T-cell (primary cell): ENCODE data around the genes CPNE9 and BRK1.

GRCh38 chr3:9441265-9442521 is 44.3 kb downstream of the SETD5 start:
- PRO-cap, 7 experiments, result no peak in any of the 7 experiments

GRCh38 chr3:9453663-9454265 is 56.3 kb downstream of the SETD5 start:
- PRO-cap, 7 experiments, result no peak in any of the 7 experiments

- PRO-cap, 7 experiments, result no peak in any of the 7 experiments
Measured at GRCh38 chr3:9466991-9467356, 69.6 kb downstream of the SETD5 start.

GRCh38 chr3:9475194-9476002 is 78.0 kb downstream of the SETD5 start:
- PRO-cap, 7 experiments, result no peak in any of the 7 experiments

GRCh38 chr3:9662710-9663198 is 13.4 kb downstream of the MTMR14 start:
- PRO-cap, 7 experiments, result no peak in any of the 7 experiments

DNA sequence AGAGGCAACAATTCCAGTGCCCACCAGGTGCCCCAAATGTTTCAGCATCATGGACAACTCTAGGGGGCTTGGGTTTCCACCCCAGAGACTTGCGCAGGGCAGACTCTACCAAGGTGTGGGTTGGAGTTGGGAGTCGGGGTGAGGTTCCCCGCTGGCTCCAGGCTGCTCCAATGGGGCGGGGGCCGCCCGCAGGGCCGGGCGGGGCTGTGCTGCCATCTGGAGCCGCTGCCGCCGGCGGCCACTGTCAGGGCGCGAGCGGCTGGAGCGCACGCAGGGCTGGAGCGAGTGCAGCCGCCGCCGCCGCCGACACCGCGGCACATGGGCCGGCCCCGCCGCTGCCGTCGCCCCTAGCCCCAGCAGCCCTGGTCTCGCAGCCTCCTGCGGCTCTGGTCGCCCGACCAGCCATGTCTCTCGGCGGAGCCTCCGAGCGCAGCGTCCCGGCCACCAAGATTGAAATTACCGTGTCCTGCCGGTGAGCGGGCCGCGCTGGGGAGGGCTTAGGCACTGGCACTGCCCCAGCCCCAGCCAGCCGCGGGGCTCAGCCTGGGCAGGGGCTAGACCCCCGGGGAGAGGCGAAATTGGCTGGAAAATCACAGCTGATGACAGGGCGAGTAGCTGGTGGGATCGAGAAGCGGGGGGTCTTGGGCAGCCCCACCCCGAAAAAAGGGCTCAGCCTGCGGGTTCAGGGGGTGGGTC is at the start of gene CPNE9:
TSS of gene CPNE9 (plus strand) at position 241 of the 696 bp plus-strand sequence.
- PRO-cap, 7 experiments, result no peak in any of the 7 experiments

DNA sequence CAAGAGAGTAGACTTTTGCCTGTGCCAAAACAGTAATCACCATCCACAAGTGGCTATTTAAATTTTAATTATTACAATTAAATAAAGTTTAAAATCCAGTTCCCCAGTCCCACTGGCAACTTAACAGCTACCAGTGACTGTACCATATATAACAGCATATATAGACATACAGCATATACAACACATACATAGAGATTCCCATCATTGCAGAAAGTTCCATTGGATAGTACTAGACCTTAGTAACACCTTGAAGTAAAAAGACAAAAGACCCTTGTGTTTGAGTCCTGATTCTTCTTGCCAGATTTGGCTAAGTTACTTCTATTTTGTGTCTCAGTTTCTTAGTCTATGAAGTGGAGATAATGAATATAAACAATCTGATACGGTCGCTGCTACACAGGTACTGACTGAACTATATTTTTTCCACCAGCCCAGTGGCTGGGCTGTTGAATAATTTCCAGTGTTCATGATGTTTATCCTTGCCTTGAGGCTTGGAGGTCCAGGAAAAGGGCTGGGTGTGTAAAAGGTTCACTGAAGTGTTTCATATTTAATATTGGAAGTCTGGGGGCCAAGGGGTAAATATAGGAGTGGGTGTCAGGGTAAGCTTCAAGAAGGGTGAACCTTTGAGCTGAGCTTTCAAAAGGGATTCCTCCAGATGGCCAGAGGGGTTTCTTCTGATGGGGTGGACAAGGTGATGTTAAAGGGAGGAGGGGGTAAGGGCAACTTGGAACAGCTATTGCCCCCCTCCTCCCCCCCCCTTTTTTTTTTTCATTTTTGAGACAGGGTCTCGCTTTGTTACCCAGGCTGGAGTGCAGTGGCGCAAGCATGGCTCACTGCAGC is 2.4 kb upstream of the TTLL3 start:
- PRO-cap, 7 experiments, result no peak in any of the 7 experiments

DNA sequence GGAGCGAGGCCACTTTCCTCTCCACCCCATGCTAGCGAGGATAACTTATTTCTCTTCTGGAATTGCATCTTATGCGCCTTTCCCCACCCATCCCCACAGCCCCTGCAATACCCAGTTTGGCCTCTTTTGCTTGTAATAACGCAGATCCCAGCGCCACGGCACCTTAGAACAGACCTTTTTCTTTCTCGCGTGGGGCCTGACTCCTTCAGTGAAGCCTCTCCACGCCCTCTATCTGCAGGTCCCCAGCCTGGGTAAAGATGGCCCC is 480 bp downstream of the CRELD1 start:
- PRO-cap, 7 experiments, result peak in 3 of 7 experiments; most common plus-strand start position 143 of the sequence (in 2); most common minus-strand start position 97 of the sequence (in 1)

GRCh38 chr3:10010723-10011622 is 15.3 kb upstream of the FANCD2 start:
- PRO-cap, 7 experiments, result no peak in any of the 7 experiments

GRCh38 chr3:10115279-10116721 is at the start of gene BRK1:
BRK1 (plus strand) TSS chr3:10115675.
- PRO-cap, 7 experiments, result peak in 7 of 7 experiments; most common plus-strand start chr3:10115684 (in 2); most common minus-strand start chr3:10115520 (in 5)

DNA sequence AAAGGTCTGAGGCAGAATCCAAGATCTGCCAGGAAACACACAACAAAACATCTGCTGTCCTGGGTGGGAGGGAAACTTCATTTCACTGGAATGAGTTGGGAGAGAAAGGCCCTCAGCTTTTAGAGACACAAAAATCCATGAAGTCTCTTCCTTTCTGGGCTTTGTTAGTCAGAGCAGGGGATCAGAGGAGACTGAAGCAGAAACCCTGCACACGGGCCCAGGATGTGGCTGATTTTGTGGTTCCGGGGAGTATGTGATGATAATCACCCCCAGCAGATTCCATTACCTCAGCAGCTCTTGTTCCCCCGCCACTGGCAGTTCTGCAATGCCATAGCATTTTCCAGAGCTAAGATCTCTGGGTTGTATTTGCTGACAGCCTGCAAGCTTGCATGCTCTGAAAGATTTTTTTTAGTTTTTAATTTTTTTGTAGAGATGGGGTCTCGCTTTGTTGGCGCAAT is 5.9 kb upstream of the TATDN2 start:
- PRO-cap, 7 experiments, result peak in 2 of 7 experiments; most common plus-strand start position 282 of the sequence (in 1); most common minus-strand start position 193 of the sequence (in 1)

- PRO-cap, 7 experiments, result peak in 2 of 7 experiments; most common plus-strand start chr3:10284809 (in 2); most common minus-strand start chr3:10284668 (in 2)
Measured at GRCh38 chr3:10284348-10285211, 8.2 kb downstream of the GHRL start.

DNA sequence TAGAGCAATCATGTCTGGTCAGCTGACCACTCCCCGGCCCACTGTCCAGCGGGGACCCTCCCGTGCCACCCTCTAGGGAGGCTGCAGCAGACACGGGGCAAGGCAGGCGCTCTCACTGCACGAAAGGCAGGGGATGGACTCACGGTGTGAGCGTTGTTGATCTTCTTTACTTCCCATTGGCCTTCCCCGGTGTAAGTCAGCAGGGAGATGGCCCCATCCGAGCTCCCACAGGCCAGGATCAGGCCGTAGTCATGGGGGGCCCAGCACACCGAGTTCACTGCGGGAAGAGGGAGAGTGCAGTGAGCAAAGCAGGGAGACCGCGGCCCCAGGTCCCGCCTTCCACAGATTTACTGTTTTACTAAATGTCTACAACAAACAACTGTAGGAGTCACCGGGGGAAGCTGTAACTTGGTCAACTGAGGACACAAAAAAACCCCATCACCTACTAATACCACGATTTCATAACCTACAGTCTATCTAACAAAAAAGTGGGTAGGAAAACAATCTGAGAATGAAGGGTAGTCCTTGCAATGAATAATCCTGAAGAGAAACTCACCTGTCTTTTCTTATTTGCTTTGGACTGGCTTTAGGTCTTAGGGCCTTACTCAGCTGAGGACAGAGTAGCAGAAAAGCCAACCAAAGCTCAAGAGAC is 9.0 kb downstream of the SEC13 start:
- PRO-cap, 7 experiments, result peak in 1 of 7 experiments; most common minus-strand start position 352 of the sequence (in 1)

DNA sequence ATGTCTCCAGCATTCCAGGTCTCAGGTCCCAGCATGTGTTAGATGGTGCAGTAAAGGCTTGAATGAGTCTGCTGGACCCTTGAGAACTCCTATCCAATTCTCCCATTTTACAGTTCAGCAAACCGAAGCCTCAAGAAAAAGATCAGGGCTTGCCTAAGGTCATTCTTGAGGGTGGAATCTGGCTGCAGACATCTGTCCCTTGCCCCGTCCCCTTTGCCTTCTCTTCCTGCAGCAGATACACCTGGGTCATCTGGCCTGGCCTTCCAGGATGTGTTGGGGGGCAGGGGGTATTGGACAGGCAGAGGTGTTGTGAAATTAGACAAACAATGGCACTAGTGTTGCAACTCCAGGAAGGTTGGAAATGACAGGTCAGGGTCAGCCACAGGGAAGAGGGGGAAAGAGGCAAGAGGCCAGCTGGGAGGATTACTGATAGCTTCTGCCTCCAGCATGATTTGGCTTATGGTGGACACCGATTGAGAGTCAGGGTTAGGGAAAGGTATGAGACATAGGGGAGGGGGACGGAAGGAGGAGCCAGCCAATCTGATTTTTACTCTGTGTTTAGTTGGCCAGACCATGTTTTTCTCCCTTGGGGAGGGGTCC is 3.2 kb upstream of the ATP2B2 start:
- PRO-cap, 7 experiments, result no peak in any of the 7 experiments

DNA sequence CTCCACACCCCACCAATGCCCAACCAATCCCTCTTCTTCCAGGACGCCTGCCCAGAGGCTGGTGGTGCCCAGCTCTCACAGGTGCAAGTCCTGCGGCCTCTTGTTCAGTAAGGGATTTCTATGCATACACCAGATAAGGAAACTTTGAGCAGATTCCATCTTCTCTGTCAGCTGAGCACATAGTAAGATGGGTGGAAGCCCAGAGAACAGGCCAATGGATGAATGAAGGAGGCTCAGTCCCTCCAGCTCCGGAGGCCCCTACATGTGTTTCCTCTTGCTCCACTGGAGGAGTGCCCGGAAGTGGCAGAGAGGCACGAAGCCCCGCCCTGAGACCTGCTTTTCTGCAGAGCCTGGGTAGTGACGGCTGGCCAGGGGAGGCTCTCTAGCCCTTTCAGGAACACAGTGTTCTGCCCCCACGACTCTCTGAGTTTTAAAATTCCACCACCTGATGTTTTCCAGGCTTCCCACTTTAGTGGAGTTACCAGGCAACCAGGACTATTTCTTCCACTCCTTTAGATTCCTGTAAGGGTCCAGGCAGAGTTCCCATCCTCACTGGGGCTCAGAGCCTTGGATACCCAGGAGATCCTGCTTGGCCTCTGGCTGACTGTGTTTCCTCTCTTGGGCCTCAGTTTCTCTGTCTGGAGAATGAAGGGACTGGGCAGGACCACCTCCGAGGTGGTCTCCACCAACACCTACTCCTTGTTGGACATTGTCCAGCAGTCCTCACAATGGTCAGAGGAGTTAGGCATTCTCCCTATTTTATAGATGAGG is 149.4 kb upstream of the SLC6A11 start:
- PRO-cap, 7 experiments, result no peak in any of the 7 experiments

- PRO-cap, 7 experiments, result no peak in any of the 7 experiments
Measured at GRCh38 chr3:10702897-10703562, 113.0 kb upstream of the SLC6A11 start.

GRCh38 chr3:10707867-10708390 is 108.1 kb upstream of the SLC6A11 start:
- PRO-cap, 7 experiments, result no peak in any of the 7 experiments

GRCh38 chr3:10998463-10999159 is 6.1 kb downstream of the SLC6A1 start:
- PRO-cap, 7 experiments, result no peak in any of the 7 experiments

DNA sequence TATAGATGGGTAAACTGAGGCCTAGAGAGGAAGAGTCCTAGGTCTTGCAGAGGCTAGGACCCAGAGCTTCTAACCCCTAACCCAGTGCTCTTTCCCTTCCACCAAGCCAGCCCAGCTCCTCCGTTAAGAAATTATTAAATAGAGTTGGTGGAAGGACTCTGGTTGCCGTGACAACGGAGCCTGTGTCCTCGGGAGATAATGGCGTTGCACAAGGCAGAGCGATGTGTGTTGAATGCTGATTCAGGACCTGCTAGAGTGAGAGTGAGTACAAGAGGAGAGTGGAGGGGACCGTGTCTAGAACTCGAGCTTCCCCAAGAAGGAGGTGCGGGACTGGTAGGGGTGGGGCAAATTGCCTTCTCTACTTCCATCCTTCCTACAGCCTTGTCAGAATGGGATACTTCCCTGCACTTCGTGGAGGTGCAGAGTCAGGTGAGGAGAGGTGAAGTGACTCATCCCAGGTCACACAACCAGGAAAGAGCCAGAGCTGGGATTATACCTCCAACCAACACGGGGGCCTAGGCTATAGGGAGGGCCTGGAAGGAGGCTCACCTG is 8.6 kb downstream of the SLC6A1 start:
- PRO-cap, 7 experiments, result no peak in any of the 7 experiments

- PRO-cap, 7 experiments, result no peak in any of the 7 experiments
Measured at GRCh38 chr3:11005844-11006193, 13.3 kb downstream of the SLC6A1 start.